ENCODE measurements around a stretch of chr15.

DNA sequence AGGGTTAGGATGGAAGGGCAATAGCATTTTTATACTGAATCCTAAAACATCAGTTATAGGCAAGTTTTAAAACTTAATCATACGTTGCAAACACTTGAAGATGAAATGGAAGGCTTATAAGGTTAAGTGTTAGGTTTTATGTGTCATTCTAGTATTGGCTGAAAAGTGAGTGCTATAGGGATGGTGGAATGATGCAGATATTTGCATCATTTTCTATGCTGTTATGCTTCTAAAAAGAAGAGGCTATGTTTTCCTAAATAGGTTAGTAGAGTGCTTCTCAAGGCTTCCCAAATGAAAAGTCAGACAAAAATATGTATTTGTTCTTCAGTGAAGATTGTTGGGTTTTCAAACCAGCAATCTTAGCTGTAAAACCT, 23.3 kb downstream of the ARIH1 start:
- PRO-cap, 2 experiments, result no peak in any of the 2 experiments

DNA sequence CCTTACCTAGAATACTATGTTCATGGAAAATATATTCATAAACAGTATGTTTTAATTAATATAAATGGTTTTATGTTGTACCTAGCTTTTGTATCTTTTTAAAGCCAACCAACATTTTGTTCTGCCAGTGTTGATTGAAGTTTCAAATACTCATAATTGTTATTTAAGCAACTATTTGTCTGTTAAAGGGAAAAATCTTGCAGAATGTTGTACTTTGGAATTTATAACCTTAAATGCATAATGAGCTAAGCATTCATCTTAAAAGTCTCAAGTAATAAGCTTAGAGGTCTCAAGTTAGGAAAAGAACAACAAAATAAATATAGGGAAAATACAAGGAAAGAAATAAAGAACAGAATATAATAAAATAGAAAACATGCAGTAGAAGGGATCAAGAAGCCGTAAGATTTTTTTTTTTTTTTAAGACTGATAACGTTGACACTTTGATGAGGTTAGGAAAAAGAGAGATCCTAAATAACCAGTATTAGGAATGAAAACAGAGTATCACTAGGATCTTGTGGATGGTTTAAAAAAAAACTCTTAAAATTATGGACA, 57.7 kb downstream of the ARIH1 start:
- PRO-cap, 2 experiments, result no peak in any of the 2 experiments

- PRO-cap, 2 experiments, result no peak in any of the 2 experiments
Observed at GRCh38 chr15:72582648-72583850, 71.4 kb upstream of the GOLGA6B start.

- PRO-cap, 2 experiments, result no peak in any of the 2 experiments
Observed at GRCh38 chr15:72685344-72685501, 759 bp downstream of the HIGD2B start.

GRCh38 chr15:72971373-72971620, 81.0 kb upstream of the NEO1 start:
- PRO-cap, 2 experiments, result no peak in any of the 2 experiments

GRCh38 chr15:73366828-73367436, 1.8 kb downstream of the HCN4 start:
- PRO-cap, 2 experiments, result no peak in any of the 2 experiments

- PRO-cap, 2 experiments, result no peak in any of the 2 experiments
Observed at GRCh38 chr15:73374479-73374776, 5.7 kb upstream of the HCN4 start.

DNA sequence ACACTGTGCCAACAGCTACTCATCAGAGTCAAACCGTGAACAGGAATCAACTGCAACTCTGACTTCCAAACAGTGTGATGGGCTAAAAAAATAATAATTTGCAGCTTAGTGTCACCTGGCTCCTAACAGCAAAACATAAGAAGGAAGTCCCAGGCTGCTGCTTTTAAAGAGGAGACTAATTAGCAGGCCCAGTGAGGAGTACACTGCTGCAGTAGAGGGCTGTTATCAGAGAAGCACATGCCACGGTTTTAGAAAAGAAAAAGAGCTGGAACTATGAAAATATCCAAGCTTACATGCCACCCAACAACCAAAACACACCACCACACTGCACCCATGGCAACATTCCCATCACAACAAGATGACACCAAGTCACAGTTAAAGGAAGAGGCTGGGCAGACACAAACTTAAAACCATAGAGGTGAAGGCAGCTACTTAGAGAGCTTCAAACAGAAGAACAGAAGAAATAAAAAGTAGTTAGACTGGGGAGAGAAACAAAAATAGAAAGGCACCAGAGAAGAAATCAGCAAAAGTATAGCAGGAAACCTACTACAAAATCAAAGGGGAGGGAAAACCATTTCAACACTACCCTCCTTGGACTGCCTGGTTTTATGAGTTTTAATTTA, 37.0 kb downstream of the NPTN start:
- PRO-cap, 2 experiments, result no peak in any of the 2 experiments

DNA sequence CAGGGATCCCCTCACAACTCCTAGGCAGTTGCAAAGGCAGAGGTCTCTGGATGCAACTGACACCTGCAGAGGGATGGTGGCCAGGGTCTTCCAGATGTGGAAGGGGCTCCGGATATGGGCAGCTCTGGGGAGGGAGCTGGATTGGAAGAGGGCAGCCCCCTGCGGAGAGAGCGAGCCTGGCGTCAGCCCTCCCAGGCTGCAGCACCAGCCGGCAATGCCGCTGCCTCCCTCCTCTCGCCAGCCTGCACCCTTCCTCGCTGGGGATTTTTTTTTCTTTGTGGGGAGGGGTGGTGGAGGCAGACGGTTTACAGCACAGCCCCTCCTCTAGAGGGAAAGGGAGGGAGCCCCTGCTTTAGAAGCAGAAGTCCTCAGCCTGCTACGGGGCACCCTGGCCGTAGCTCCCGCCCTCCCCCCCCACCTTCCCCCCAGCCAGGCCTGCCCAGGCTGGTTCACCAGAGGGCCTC, 1.6 kb downstream of the INSYN1 start:
- PRO-cap, 2 experiments, result no peak in any of the 2 experiments

DNA sequence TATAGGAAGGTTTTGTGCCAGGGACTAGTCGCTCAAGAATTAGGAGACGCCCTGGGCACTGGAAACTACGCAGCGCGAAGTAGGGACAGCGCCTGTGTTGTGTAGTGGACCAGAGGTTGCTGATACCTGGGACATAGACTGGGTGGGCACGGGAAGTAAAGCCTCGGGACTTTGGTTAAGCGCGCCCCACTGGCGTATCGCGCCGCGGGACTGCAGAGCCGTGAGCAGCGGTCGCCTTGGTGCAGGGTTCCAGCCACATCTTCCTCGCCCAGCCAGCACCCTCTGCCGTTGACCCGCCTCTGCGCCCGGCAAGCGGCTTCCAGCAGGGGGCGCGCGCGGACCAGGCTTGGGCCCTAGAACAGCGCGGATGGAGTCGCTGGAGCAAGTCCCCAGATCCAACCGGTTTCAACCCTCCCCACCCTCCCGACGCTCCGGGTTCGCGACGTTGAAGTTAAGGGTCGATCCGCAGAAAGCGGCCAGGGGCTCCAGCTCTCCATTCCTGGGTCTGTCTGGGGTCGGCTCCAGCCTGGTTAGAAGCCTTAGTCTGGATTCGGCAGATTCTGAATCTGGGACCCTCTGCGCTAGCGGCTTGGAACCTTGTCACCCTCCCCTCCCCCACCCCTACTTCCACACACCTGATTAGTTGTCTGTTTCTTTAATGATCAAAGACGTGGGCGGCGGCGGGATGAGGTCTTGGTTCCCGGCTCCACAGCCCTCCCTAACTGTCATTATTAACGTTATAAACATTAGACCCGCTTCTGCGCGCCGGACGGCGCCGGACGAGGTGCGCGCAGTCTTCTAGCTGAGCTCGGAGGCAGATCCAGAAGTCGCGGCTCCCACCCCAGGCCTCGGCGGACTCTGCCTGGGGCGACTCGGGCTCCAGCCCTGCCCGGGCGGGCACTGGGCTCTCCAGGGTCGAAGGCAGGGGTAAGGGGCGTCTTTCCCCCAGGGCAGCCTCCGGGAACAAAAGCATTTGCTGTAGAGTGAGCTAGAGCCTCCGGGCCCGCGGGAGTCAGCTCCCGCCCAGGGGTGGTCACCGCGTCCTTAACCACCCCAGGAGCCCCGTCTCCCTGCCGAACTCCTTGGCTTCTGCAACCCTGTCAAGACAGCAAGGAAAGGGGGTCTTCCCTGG, 2.6 kb upstream of the ISLR2 start:
- PRO-cap, 2 experiments, result no peak in any of the 2 experiments

DNA sequence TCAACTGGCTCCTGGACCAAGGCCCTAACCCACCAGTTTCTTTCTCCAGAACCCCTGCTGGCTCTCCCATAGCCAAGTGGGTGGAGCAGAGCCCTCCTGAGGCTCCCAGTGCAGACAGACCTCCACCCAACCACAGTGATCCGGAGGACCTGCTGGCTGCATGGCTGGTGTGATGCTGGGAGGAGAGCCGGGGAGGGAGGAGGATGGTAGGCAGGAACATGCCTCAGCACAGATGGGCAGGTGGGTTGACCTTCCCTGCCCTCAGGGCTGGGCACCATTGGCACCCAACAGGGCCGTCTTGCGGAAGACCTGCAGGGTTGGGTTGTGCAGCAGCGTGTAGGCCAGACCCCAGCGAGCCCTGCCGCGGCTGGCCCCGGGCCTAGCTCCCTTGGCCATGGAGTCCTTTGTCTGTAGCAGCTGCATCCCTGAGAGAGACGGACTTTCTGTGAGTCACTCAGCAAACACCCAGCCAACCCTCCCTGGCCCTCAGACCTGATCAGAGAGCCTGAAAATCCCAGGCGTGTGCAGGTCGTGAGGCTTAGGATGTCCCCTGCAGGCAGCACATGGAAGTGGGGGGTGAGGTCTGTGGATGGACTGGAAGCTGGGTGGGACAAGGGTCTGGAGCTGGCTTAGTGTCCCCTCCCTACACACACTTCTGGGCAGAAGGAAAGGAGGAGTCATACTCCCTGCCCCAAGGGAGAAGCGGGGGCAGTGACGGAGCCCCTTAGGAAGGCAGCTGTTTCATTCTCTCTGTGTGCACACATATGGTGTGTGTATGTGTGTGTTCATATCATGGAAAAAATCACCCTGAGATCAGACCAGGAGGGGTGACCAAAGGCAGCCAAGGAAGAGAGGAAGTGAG, 6.5 kb downstream of the ISLR start:
- PRO-cap, 2 experiments, result no peak in any of the 2 experiments

DNA sequence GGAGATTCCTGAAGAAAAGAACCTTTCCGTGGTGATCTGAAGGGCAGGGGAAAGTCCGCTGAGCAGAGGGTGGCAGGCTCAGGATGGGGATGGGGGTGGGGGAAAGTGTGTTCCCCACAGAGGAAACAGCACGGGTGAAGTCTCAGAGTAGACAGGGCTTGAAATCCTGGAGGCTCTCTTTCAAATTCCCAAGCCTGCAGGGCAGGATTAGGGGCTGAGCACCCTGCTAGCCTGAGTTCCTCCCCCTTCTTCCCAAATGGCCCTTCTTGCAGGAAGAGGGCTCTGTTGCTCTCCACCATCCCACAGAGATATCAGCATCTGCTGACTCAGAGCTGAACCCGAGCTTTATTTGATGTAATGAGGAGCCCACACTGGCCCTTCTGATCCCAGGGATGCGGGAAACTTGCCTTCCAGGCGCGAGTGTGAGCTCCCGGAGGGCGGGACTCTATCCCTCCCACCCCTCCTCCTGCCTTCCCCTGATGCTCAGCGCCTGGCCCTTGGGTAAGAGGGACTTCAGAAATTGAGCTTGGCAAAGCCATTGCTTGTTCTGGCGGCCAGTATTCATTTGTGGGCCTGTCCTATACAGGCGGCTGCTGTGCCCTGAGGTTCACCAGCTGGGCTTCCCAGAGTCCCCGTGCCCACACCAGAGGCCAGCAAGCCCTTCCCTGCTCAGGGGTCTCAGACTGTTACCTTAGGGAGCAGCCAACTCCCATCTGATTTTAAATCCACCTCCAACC, 1.4 kb upstream of the STRA6 start:
- PRO-cap, 2 experiments, result no peak in any of the 2 experiments

- PRO-cap, 2 experiments, result no peak in any of the 2 experiments
Observed at GRCh38 chr15:74369522-74369864, 2.0 kb upstream of the CYP11A1 start.

DNA sequence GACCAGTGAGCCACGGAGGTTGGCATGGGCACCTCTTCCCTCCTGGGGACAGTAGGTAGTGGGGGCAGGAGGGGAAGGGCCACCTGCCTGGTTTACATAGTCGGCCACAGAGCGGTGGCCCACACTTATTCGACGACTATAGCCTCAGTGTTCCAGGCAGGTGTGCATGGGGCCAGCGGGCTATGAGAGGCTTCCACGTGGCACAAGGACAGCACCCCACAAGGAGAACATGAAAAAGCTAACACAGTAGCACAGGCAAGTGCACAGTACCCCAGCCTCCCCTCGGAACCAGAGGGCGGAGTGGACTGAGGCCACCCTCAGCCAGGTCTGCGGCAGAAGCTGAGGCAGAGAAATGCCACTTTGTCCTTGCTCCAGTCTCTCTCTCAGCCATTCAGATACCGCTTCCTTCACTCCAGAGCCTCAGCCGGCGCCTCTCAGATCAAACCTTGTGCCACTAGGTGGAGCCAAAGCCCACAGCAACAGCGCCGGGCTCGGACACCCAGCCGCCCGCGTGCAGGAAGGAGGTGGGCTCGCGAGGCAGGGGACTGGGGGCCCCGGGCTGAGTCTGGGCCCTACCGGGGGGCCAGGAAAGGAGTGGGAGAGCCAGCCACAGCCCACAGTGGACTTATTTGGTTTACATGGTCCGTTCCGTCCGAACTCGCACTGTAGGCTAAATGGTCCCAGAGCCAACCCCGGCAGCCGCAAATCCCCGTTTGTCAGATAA, 6.1 kb upstream of the CYP11A1 start:
- PRO-cap, 2 experiments, result no peak in any of the 2 experiments

GRCh38 chr15:74389179-74390173, 22.0 kb upstream of the CYP11A1 start:
- PRO-cap, 2 experiments, result no peak in any of the 2 experiments

GRCh38 chr15:74422423-74423060, 11.2 kb downstream of the SEMA7A start:
- PRO-cap, 2 experiments, result no peak in any of the 2 experiments

- PRO-cap, 2 experiments, result no peak in any of the 2 experiments
Observed at GRCh38 chr15:74481415-74481783, 20.4 kb upstream of the UBL7 start.

- PRO-cap, 2 experiments, result no peak in any of the 2 experiments
Observed at GRCh38 chr15:74525006-74525536, 15.9 kb upstream of the ARID3B start.

DNA sequence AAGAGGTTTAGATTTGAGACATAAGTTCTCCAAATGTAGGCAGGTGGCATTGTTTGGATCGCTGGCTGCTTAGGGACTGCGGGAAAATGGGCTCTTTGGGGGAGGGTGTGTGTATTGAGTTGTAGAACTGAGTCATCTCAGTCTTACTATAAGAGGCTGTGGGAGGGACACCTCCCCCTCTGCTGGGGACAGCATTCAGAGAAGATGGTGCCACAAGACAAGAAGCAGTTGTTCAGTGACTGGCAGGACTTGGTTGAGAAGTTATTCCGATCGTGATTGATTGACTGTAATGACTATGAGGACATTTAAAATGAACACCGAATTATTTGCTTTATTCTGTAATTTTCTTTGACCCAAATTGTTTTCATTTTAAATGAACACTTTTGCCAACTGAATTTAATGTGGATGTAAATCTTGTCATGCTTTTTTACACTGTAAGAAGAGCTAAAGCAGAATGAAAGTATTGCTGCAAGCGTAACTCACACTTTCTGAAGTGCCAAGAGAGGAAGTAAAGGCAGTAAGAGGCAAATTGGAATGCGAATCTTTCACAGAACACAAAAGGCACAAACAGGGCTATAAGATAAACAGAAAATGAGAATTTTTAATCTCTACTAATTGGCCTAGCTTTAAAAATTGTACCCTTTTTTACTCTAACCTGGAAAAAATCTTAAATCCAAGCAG, 1.0 kb downstream of the ARID3B start:
- PRO-cap, 2 experiments, result peak in 2 of 2 experiments; most common plus-strand start position 178 of the sequence (in 1); most common minus-strand start position 78 of the sequence (in 2)

- PRO-cap, 2 experiments, result no peak in any of the 2 experiments
Observed at GRCh38 chr15:74610078-74610977, 5.3 kb upstream of the CLK3 start.